Gallbladder (tissue), 1 donor: ENCODE results near the gene PTGIS.

GRCh38 chr20:49483278-49483938 is 940 bp upstream of the KCNB1 start:
- PRO-cap, result no peak

DNA sequence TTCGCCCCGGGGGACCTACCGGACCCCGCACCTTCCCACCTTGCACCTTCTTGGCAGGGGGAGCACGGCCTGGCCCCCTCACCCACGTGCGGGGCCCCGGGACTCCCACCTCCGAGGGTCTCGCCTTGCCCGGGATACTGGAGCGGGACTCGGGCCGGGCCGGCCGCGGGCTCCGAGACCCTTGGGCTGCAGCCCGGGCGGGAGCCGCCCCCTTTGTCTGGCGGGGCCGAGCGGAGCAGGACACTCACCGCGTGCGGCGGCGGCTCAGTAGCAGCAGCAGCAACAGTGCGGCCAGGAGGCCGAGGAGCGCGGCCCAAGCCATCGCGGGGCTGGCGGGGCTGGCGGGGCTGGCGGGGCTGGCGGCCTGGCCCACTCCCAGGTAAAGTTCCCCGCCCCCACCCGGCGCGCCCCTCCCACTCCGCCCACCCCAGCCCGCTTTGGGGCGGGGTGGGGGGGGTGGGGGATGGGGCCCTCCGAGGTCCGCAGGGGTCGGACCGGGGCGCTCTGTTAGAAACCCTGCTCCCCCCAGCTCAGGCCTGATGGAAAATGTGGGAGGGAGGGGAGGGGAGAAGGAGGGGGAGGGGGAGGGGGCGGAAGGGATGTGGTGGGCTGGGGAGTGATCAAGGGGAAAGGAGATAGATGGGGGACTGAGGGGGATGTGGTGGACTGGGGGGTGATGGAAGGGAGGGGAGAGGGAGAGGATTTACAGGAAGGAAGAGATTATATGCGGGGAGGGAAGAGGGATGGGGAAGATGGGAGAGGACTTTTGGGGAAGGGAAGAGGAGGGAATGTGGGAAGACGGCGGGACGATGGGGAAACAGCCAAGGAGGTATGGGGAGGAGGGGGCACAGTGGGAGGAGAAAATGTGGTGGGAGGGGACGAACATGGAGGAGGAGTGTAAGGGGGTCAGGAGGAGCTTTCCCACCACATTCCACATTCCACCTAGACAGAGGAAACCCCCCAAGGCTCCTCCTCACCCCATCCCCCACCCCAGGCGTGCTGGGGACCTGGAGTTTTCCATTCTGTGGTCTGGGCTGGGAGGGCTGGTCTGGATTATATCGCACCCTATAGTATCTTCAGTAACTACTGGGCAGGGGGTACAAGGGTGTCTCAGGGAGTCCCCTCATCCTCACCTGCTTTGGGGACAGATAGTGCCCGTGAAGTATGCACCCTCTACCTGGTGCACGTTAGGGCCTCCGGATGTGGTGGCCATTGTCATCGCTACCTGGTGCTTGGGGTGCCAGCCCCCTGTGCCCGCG is at the start of gene PTGIS:
TSS of gene PTGIS (minus strand) at position 343 of the 1,259 bp plus-strand sequence.
- PRO-cap, result bidirectional peak, plus-strand start at position 288 of the sequence, minus-strand start at position 331 of the sequence

GRCh38 chr20:49631720-49632367 is 63.9 kb upstream of the PTGIS start:
- PRO-cap, result no peak

GRCh38 chr20:49668396-49669009 is 45.2 kb downstream of the B4GALT5 start:
- PRO-cap, result bidirectional peak, plus-strand start at chr20:49668881, minus-strand start at chr20:49668688

DNA sequence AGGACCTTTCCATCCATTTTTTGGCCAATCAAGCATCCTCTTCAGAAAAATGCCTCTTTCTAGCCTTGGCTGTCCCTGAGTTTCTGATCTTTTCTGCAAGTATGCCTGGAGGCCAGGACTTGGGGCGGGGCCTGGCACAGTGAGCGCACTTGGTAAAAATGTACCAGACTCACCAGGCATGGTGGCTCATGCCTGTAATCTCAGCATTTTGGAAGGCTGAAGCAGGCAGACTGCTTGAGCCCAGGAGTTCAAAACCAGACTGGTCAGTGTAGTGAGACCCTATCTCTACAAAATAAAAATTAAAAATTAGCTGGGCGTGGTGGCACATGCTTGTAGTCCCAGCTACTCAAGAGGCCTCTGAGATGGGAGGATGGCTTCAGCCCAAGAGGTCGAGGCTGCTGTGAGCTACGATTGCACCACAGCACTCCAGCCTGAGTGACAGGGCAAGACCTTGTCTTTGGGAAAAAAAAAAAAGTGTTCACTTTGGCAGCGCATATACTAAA is 18.2 kb upstream of the SLC9A8 start:
- PRO-cap, result unidirectional peak, minus-strand start at position 85 of the sequence

- PRO-cap, result no peak
Observed at GRCh38 chr20:49821929-49822352, 9.3 kb downstream of the SLC9A8 start.

DNA sequence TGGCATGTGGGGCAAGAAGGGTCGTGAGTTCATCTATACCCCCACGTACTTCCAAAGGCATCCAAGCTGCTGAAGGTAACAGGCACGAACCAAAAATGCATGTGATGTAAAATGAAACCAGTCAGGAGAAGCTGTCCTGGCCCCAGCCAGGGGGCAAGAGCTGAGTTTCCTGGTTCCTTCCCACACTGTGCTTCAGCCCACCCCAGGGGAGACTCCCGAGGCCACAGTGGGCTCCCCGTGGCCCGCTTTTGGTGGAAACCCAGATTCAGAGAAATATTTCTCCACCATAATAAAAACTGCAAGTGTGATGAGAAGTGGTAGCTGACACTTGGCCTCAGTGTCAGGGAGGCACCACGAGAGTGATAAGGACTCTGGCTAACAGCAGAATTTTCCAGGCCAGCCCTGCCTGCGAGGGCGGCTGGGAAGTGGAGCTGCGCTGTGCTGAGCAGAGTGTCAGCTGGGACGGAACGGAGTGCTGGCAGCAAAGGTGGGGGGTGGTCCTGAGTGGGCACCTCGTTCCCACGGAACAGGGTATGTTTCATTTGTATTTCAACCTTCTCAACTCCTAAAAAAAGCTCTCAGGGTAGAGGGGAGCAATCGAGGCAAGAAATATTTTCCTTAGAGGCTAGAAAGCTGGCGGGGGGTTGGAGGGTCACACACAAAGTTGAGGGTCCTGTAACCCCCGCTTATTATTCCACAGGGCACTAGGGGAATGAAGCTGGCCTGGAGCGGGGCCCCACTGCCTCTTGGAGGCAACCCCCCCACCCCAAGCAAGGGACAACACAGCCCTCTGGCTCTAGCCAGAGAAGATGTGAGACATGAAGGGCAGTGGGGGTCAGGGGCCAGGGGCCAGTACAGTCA is 22.4 kb downstream of the SPATA2 start:
- PRO-cap, result no peak

DNA sequence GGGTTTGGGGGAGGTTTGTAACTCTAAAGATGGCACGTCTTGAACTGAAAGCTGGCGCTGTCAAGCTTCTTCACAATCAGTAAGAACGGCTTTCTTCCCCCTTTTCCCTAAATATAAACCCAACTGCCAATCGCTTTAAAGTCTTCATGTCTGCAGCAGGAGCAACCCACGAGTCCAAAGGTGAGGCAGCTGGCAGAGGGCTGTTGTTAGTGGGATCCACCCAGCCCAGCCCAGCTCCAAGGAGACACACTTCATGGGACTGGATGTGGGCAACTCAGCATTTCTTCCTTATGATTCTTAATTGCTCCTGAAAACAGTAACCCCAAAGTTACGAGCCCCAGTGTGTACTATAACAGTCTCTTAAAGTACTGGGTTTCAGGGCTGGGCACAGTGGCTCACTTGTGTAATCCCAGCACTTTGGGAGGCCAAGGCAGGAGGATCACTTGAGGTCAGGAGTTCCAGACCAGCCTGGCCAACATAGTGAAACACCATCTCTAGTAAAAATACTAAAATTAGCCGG is 8.2 kb upstream of the SPATA2 start:
- PRO-cap, result bidirectional peak, plus-strand start at position 228 of the sequence, minus-strand start at position 176 of the sequence

GRCh38 chr20:50165948-50166687 is 12.6 kb upstream of the PEDS1 start:
- PRO-cap, result bidirectional peak, plus-strand start at chr20:50166334, minus-strand start at chr20:50166103

GRCh38 chr20:50274538-50275472 is 84.2 kb downstream of the CEBPB start:
- PRO-cap, result bidirectional peak, plus-strand start at chr20:50275145, minus-strand start at chr20:50275022

DNA sequence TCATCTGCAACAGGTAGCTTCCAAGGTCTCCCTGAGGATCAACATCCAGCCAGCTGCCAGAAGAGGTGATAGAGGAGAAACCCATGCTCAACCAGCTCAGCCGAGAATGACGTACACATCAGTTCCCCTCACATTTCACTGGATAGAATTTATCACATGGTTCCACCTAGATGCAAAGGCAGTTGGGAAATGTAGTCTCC is 144.5 kb downstream of the CEBPB start:
- PRO-cap, result no peak

DNA sequence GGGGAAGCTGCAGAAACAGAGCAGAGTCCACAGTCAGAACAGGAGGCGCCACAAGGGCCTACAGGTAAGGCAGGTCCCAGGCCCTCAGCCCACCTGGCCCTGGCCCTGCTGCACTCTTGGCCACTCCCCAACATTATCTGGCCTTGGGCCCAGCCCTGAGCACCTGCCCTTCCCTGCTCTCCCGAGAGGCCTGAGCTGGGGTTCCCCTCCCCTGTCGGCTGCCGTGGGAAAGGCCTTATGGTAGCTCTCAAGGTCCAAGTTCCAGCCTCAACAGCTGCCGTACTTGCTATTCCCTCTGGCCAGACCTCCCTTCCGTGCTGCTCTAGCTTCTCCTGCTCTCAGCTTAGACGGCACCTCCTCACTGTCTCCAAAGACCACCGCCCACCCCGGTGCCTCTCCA is 140.6 kb upstream of the PTPN1 start:
- PRO-cap, result no peak

DNA sequence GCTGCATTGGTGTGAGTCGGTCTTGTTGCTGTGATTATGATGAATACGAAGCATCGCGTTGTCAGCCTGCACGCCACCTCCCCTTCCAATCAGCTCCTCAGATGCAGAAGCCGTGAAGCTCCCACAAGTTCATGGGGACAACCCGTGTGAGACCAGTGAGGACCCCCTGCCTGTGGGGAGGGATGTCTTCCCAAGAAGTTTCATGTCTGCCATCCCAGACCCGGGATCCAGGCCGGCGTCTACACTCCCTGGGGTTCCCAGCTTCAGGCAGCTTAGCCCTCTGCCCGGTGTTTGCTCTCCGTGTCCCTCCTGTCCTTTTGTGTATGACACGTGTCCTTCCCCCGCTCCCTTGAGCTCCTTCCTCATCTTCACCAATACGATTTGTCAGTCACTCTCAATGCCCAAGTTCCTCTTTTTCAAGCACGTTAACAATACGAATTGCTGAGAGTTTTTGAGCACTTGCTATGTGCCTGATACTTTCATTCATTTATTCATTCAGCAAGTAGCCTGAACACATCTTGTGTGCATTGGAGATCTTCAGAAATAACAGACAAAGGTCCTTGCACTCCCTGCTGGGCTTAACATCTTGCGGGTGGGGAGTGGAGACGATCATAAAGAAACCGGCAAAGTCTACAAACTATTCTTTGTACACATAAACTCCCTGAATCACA is 115.6 kb upstream of the PTPN1 start:
- PRO-cap, result no peak

DNA sequence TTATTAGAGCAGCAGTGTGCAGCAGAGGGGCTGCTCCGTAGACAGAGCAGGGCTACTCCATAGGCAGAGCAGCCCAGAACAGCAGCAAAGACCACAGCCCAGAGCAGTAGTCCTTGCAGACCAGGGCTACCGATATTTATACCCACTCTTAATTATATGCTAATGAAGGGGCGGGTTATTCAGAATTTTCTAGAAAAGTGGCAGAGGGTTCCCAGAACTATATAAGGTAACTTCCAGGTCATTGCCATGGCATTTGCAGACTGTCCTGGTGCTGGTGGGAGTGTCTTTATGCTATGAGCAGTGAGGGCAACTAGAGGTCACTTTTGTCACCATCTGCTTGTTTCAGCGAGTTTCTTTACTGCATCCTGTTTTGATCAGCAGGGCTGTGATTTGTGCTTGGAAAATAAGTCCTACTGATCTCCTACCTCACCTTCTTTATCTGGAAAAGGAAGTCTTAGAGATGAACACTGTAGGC is 39.8 kb upstream of the PTPN1 start:
- PRO-cap, result no peak

GRCh38 chr20:50501767-50502529 is 8.2 kb upstream of the PTPN1 start:
- PRO-cap, result no peak

GRCh38 chr20:50567913-50568298 is 57.7 kb downstream of the PTPN1 start:
- PRO-cap, result no peak

DNA sequence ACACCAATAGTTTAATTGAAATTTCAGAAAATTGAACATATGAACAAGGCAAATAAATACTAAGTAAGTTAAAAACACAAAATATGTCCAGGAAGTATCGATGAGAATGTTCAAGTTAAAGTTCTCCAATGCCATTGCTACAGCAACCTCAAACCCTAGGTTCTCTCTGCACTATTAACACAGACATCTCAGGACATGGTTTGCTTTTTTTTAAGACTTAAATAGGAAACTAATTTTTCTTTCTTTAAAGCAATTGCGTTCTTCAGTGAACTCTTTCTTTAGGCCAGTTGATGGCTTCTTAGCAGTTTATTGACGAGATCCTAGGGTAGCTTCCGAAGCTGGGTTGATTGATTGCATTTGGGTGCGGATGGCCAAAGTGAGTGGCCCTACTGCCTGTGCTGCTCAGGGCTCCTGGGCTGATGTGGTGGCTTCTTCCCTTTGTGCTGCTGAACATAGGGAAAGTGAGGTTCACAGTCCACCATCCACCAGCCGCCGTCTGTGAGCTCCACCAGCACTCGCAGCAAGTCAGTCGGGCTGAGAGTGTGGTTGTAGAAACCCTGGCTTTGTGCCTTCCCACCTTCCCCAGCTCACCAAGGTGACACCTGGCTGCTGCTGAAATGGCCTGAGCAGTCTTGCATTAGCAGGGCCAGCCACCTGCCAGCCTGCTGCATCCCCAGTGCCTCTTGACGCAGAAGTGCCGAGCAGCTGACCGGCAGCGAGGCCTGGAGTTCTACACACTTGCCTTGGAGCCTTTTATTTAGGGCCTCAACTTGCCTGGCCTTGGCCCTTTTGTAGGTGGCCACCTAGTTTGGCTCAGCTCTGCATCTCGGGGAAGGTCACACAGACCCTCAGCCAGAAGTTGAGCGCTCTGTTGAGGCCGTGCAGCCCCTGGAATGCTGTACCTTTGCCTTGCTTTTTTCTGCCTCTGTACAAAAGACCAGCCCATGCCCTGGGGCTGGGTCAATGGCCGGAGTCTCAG is 76.2 kb downstream of the PTPN1 start:
- PRO-cap, result no peak

GRCh38 chr20:50729604-50730105 is 1.7 kb upstream of the PARD6B start:
- PRO-cap, result bidirectional peak, plus-strand start at chr20:50729821, minus-strand start at chr20:50729752

DNA sequence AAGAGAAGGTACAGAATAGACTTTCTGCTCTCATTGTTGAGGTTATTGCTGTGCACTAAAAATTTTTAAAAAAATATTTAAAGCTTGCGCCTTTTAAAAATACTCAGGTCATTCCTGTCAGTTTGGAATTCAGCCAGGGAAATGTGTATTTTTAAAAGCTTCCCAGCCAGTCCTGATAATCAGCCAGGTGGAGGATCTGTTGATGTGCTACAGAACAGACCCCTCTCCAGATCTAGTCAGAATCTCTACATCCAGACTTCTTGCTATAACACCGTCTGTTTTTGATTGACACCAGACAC is 11.6 kb downstream of the PARD6B start:
- PRO-cap, result no peak

DNA sequence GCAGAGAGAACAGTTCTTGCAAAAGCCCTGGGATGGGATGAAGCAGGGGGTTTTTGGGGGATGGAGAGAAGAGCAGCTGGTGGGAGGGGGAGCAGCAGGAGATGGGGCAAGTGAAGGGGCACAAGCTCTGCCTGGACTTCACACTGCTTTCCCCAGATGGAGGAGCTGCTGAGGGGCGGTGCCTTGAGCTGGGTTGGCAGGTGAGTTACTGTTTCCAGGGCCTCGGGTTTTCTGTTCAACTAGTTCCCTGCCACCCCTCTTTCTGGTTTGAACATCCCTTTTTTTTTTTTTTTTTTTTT is 5.4 kb downstream of the BCAS4 start:
- PRO-cap, result no peak